ENCODE results near the gene MIER1.

DNA sequence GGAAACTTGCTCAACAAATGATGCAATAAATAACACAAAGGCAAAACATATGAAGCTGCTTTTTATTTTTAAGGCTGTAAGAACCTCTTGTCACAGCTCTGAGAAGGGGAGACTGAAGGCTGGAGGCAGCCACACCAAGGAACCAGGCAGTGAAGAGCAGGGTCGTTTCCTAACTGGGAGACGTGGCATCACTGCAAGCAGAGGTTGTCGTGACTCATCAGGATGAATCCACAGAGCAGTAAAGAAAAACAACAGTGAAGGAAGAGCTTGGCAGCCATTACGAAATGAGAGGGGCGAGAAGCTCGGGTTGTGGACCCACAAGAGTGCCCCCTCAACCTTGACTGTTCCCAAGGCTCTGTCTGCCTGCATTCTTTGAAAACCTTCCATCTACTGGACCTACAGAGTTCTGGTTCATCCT lies 32.1 kb downstream of the JAK1 start:
- RRBS = no CpG with 5 or more reads among the region's 6 CpGs

DNA sequence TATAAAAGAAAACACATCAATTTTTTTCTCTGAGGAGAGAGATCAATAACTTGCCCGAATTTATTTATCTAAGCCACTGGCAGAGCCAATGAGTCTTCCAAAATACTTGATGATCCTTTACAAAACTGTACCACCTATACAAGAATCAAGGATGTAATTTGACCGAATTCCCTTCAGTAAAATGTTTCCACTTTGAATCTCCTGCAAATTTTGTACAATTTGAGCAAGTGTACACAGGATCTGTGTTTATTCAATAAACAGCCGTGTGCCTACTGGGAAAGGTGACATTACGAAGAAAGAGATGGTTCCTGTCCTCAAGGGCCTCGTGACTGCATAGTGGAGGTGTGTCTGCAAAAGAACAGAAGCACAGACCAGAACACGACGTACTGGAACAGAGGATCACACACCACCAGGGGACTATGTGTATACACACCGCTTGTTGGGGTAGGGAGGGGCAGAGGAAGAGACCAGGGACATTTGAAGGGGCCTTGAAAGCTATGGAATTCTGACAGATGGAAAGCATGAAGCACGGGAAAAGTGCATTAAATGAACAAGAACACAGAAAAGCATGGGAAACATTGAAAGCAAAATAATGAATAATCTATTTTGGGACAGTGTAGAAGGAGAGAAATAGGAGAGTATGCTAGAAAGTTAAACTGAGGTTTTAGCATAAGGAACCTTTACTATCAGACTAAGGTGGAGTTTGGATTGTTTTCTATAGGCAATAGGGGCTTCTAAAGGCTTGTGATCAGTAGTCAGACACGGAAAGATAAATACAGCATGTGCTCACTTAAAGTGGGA lies 11.2 kb downstream of the JAK1 start:
- RRBS = no CpG with 5 or more reads among the region's 10 CpGs

GRCh38 chr1:65055581-65056054 lies 89.3 kb upstream of the JAK1 start:
- RRBS = no CpG with 5 or more reads among the region's 4 CpGs

DNA sequence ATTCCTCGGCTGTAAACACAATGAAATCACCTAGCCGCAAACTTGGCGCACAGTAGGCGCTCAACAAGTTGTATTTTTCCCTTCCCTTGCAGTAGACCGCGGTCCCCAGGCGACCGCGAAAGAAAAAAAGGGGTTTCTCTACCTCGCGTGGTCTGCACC lies 862 bp upstream of the AK4 start:
- RRBS = no CpG with 5 or more reads among the region's 11 CpGs

GRCh38 chr1:65215617-65216081 lies 67.6 kb downstream of the AK4 start:
- RRBS = no CpG with 5 or more reads among the region's 2 CpGs

DNA sequence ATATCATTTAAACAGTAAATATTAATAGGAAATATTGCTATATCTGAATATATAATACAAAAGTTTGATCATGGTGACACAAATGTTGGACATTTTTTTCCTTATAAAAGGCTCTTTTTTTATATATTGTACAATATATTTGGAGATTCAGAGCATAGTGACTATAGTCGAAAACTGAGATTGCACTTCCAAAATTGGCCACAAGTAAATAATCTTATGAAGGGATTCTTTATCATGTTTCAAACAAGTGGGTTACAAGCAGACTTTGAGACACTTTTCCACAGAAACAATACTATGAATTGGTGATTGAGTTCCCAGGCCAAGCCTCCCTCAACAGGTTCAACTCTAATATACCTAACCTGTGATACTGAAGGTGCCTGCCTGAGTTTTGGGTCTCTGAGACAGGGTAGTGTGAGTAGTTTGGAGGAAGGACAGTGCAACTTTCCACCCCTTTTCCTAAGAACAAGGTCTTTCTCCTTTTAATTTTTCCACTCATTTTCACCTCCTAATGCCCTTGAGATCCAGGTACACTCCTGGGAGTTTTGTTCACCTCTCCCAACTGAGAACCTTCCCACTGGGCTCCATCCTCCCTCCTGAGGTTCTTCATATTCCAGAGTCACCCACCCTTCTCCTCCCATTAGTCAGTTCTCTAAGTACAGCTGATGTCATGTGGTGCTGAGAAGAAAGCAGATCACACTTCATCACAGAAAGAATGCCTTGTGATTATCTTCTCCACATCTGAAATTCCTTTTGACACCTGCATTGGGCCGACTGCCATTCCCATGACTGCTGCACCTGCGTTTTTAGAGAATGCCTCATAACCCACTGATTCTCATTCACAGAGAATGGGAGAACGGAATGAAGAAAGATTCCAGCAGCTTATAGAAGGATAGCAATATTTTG lies 14.0 kb downstream of the LEPR start:
- RRBS = no CpG with 5 or more reads among the region's 4 CpGs

GRCh38 chr1:65469087-65469623 lies 48.7 kb downstream of the LEPR start:
- RRBS = no CpG with 5 or more reads among the region's 2 CpGs

- RRBS = no CpG with 5 or more reads among the region's 4 CpGs
Measured at GRCh38 chr1:65512375-65512826, 91.9 kb downstream of the LEPR start.

DNA sequence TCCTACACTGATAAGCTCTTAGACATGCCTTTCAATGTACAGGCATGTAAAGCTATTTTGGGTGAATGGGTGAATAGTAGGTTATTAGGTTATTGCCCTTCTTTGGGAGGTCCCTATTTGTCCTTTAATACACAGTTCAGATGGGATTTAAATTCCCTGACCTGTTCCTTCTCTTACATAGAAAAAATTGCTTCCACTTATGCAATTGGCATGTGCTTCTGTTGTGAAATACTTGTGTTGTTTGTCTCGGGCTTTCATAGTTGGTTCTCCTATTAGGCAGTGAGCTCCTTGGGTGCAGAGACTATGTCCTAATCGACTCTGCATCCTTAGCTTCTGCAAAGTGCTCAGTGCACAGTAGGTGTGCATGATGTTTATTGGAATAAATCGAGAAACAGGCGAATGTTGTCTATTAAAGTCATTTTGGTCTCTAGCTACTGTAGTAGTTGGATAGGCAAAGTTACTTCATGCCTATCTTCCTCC lies 1.3 kb upstream of the PDE4B start:
- RRBS = no CpG with 5 or more reads among the region's 4 CpGs

DNA sequence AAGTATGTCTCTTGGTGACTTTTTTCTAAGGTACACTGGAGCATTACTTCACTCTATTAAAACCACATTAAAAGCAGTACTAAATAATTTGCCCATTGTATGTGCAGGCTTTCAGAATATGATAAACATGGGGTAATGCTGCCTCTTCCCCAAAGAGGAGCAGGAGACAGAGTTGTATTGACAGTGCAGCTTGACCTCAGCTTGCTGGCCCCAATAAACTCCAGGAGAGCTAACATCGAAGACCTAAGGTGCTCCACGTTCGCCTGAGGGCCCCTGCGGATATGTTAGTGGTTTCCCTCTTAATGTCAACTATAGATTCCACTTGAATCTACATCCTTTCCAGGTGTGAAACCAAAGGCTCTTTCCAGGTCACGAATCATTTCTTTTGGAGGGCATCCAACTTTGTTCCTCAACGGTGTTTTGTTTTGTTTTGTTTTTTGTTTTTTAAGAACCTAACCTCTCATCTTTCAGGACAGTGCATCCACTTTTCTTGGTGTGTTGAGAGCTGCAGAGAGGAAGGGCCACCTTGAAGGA lies 267.7 kb upstream of the SGIP1 start:
- RRBS = no CpG with 5 or more reads among the region's 6 CpGs

GRCh38 chr1:66267529-66268221 lies 266.3 kb upstream of the SGIP1 start:
- RRBS = no CpG with 5 or more reads among the region's 4 CpGs

DNA sequence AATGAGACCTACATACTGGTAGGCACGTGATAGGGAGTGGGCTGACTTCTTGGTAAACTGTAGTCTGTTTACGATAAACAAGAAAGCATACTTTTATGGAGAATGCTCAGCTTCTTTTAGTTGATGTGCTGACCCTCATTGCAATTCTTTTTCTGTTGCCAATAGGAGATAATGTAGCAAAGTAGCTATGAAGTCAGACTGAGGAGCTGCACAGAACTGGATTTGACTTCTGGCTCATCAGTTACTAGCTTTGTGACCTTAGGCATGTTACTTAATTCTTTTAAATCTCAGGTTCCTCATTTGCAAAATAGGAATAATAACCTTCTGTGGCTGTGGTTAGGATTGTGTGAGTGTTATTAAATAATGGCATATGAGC lies 237.7 kb upstream of the SGIP1 start:
- RRBS = no CpG with 5 or more reads among the region's 2 CpGs

- RRBS = no CpG with 5 or more reads among the region's 7 CpGs
Measured at GRCh38 chr1:66353093-66353928, 180.6 kb upstream of the SGIP1 start.

- RRBS = no CpG with 5 or more reads among the region's 8 CpGs
Measured at GRCh38 chr1:66396027-66396898, 137.7 kb upstream of the SGIP1 start.

DNA sequence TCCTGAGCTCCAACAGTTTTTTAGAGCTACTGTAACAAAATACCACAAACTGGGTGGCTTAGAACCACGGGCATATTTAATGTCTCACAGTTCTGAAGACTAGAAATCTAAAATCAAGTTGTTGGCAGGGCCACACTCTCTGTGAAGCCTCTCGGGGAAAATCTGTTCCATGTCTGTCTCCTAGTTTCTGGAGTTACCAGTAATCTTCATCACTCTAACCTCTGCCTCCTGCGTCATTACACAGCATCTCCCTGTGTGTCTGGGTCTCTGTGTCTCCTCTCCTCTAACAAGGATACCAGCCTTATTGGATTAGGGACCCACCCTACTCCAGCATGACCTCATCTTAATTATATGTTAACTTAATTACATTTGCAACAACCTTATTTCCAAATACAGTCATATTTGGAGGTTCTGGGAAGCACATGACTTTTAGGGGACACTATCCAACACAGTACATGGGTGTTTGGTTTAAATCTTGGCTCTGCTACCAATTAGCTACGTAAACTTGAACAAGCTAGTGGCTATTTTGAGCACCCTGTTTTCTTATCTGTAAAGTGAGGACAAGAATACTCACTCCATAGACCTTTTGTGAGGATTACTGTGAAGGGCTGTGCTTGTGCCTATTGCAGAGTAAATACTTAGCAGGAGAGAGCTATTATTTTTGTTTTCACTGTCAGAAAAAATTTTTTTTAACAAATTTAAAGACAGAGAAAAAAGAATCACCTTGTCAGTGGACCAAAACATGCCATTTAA lies 83.9 kb upstream of the SGIP1 start:
- RRBS = no CpG with 5 or more reads among the region's 4 CpGs

DNA sequence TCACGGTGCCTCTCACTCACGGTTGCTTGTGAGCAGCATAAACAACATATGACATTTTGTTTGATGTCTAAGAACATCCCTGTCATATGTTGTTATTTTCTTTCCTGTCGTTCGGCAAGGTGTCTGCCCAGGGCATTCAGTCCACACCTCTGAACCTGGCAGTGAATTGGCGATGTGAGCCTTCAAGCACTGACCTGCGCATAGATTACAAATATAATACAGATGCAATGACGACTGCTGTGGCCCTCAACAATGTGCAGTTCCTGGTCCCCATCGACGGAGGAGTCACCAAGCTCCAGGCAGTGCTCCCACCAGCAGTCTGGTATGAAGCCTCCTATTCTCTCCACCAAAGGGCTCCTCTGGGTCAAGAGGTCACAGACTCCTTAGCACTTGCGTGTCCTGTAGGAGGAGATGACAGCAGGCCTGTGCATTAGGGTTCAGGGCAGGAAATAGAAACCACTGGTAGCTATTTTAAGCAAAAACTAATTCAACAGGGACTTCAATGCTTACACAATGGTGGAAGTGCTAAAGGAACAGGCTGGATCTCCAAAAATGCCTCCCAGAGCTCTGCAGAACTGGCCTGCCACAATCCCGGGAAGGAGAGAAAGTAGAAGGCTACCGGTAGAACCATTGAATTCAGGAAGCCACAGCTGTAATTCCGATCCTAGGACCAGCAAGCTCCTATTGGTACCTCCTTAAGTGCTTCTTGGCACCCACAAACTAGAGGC lies 12.9 kb upstream of the DYNLT5 start:
- RRBS = no CpG with 5 or more reads among the region's 13 CpGs

DNA sequence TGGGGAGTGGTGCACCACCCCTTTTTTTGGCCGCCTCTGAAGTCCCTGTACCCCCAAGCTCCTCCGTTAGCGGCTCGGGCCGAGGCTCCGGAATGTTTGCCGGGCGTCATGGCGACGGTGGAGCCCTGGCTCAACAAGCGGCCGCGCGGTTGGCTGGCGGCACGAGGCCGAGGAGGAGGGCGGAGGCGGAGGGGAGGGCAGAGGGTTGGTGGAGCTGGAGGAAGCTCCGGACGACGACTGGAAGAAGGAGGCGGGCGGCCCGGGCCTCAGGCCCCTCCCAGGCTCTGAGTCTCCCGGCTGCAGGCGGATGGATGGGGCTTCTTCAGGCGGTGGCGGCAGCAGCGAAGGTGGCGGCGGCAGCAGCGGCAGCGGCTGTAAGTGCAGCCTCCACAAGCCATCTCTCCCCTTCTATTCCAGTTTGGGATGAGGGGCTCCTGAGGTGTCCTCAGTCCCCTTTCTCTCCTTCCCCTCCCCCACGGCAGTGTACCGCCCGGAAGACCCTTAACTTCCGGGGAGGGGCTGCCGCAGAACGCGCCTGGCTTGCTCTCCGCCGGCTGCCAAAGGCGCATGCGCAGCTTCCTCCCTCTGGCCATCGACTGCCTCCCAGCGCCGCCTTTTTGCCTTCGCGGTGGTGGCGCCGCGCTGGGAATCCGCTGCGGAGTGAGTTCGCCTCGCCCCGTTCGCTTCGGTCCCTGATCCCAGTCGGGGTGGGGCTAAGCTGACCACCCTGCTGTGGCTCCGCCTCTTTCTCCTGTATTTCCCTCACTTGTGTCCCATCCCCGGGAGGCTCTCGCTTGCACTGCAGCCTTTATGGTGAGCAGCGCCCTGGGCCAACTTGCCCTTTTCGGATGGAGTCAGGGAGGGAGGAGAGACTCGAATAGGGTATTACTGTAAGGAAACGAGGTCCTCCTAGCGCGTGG lies at the start of gene MIER1:
Gene MIER1 (plus strand): TSS at position 269 of the 920 bp plus-strand sequence.
- RRBS = under 1% methylated on average over 6 of the region's 70 CpGs

- RRBS = 6% methylated on average over 1 of the region's 21 CpGs
Measured at GRCh38 chr1:66929602-66930127, 4.9 kb downstream of the MIER1 start.

GRCh38 chr1:67332894-67333278 lies 25.2 kb downstream of the IL12RB2 start:
- RRBS = no CpG with 5 or more reads among the region's 1 CpG

DNA sequence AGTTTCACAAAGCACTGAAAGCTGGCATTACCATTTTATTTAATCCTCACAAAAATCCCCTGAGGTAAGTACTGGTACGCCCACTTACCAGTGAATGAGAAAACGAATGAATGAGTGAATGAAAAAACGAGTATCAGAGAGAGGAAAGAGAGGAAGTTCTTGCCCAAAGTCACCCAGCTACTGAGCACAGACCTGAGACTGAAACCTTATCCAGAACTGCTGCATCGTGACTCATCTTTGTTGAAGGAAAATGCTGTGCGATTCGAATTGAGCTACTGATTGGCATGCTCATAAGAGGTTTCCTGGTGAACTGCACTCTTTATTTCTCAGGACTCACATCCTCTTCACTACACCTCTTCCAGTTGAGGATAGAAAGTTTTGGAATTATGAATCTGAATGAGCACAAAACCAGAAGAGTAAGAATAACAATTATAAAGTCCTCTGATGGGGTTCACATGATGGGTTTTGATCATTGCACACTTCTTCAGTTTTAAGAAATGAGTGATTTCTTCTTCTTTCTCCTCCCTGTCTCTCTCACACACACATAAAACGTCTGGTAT lies 32.0 kb downstream of the IL12RB2 start:
- RRBS = no CpG with 5 or more reads among the region's 7 CpGs

All from retinal pigment epithelial cell (primary cell).